IMR-90 (cell line): ENCODE data around the gene ST8SIA2.

GRCh38 chr15:90750287-90750686 lies 33.1 kb downstream of the BLM start:
- RRBS: no CpG with 5 or more reads among the region's 6 CpGs
CAGE:
- cytosol, long polyA plus RNA: no peak
- long polyA plus RNA: no peak
- nucleus, long polyA plus RNA: no peak

DNA sequence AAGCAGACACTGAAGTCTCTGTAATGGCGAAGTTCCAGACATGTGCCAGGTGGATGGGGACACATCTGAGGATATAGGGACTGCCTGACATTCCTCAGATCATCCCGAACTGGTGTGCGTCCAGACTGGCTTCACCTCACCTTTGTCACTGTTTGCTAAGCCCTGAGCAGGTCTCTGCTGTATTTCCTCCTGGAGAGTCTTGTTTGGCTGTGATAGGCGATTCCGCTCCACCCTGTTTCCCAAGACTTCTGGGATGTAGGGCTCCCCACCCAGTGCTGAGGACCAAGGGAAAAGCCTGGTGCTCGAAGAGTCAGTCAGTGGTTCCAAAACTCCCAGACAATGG lies 11.1 kb upstream of the FURIN start:
- RRBS: no CpG with 5 or more reads among the region's 6 CpGs
CAGE:
- cytosol, long polyA plus RNA: no peak
- long polyA plus RNA: no peak
- nucleus, long polyA plus RNA: no peak

DNA sequence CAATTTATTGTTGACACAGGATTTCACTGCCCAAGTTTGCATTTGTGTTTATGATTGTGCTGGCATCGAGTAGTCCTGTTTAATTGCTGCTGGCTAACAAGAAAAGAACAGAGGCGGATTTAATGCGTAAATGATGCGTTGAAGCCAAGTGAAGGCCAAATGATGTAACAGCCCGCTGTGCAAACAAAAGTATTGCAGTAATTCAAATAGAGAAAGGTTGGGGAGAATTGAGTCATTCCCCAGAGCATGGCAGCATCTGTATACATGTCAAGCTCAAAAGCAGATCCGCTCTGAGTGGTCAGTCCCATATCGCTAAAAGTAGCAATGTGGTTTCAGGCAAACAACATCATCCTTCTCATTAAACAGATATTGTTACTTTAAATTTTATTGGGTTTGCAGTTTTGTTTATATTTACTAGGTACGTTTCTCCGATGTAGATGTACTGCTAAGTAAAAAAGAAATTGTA lies 7.1 kb upstream of the FURIN start:
- RRBS: no CpG with 5 or more reads among the region's 9 CpGs
CAGE:
- cytosol, long polyA plus RNA: no peak
- long polyA plus RNA: no peak
- nucleus, long polyA plus RNA: no peak

DNA sequence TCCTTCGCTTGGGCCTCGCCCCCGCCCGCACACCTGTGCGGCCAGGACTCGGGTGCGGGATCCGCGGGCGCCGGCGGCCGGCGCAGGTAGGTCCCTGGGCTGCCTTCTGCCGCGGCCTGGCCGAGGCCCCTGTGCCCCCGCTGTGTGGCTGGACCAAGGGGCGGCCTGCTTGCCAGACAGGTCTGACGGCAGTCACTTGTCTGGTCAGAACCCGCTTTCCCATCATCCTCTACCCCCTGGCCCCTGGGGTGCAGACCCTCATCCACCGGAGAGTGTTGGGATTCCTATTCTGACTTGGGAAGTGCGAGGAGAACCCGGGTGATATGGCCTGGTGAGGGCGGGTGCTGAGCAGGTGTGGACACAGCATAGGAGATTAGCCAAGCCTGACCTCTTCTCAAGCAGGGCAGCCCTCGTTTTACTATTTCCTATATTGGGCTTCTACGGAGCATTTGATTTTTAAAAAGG lies 3.8 kb downstream of the FURIN start:
- RRBS: 1% methylated on average over 10 of the region's 27 CpGs
CAGE:
- cytosol, long polyA plus RNA: no peak
- long polyA plus RNA: no peak
- nucleus, long polyA plus RNA: no peak

GRCh38 chr15:90918183-90918579 lies 14.2 kb downstream of the HDDC3 start:
- RRBS: no CpG with 5 or more reads among the region's 10 CpGs
CAGE:
- cytosol, long polyA plus RNA: no peak
- long polyA plus RNA: no peak
- nucleus, long polyA plus RNA: no peak

GRCh38 chr15:90919692-90920388 lies 12.5 kb downstream of the HDDC3 start:
- RRBS: no CpG with 5 or more reads among the region's 11 CpGs
CAGE:
- cytosol, long polyA plus RNA: no peak
- long polyA plus RNA: no peak
- nucleus, long polyA plus RNA: no peak

- RRBS: no CpG with 5 or more reads among the region's 24 CpGs
CAGE:
- cytosol, long polyA plus RNA: start-site peak on the minus strand at chr15:90953636-90953944, 24 and 45 reads in 2 replicates
- long polyA plus RNA: no peak
- nucleus, long polyA plus RNA: start-site peak on the minus strand at chr15:90953790-90953948, 41 and 18 reads in 2 replicates
These were observed 1.5 kb upstream of the RCCD1 start for GRCh38 chr15:90952744-90954102.

DNA sequence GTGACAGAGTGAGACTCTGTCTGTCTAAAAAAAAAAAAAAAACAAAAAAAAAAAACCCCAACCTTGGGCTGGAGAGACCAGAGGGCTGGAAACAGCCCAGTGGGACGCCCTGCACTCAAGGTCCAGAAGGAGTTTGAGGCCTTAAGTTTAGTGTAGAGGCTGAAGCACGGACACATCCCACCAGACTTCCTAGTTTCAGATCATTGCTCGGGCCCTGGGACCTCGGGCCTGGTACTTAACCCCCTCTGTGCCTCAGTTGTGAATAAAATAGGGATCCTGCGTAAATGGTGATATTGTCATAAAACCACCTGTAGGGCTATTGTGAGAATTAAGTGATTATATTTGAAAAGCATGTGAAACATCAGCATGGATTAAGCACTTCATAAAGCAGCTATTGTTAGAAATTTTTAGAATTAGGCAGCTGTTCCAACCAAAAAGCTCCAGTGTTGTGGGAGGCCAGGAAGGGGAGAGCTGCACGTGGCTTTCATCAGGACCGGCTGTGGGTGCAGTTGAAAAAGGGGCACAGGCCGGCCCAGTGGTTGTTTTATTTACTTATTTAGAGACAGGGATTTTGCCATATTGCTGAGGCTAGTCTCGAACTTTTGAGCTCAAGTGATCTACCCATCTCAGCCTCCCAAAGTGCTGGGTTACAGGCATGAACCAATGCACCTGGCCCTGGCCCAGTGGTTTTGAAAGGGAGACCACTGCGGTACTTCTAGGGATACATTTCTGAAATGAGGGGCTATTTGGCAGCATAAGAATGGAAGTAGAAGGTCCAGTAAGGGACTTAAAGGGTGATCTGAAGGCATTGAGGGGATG lies 4.4 kb downstream of the RCCD1 start:
- RRBS: no CpG with 5 or more reads among the region's 10 CpGs
CAGE:
- cytosol, long polyA plus RNA: no peak
- long polyA plus RNA: no peak
- nucleus, long polyA plus RNA: no peak

DNA sequence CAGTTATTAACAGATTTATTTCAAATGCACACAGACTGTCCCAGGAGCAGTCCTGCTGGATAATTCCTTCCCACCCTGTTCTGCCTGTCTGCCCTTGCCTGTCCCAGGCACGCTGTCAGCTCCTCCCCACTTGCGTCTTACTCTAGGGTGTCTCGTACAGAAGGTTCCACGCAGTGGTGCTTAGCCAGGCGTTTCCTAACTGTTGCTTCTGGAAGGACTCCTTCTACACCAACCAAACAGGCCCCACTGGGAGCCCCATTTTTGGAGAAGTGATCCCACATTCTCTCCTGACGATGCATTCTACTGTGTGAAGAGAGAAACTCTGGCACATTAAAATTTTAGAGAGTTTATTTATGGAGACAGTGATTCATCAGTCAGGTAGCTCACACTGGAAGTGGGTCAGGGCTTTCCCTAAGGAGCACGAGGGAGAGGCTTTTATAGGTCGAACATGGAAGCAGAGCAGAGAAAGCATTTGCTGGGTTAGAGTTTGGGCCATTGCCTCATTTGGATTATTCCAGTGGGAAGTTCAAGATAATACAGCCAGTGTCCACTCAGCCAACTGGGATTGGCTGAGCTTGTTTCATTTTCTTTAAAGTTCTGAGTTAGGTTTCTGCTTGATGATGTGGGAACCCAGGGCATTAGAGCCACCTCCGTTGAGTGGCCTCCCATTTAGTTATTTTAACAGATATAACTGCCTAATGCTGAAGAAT lies 164.1 kb downstream of the SV2B start:
- RRBS: no CpG with 5 or more reads among the region's 9 CpGs
CAGE:
- cytosol, long polyA plus RNA: no peak
- long polyA plus RNA: no peak
- nucleus, long polyA plus RNA: no peak

DNA sequence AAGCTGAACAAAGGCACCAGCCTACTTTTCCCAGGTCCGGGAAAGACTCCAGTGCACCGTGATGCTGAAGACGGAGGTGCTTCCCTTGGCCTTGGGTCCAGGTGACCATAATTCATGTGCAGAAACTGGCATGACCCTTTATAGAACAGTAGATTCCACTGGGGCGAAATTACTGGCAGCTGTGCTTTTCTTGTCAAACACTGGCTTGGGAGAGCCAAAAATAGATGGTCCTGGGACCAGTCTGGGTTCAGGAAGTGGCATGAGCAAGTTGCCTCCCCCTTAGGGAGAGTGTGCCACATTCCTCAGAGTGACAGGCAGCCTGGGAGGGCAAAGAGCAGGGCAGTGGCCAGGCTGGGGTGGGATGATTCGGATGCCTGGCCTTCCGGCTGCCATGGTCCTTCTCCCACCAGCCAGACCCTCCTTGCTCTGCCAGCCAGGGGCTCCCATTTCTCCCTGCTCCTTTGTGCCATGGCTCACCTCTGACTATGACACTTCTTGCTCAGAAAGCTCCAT lies 127.4 kb downstream of the SLCO3A1 start:
- RRBS: no CpG with 5 or more reads among the region's 6 CpGs
CAGE:
- cytosol, long polyA plus RNA: no peak
- long polyA plus RNA: no peak
- nucleus, long polyA plus RNA: no peak

DNA sequence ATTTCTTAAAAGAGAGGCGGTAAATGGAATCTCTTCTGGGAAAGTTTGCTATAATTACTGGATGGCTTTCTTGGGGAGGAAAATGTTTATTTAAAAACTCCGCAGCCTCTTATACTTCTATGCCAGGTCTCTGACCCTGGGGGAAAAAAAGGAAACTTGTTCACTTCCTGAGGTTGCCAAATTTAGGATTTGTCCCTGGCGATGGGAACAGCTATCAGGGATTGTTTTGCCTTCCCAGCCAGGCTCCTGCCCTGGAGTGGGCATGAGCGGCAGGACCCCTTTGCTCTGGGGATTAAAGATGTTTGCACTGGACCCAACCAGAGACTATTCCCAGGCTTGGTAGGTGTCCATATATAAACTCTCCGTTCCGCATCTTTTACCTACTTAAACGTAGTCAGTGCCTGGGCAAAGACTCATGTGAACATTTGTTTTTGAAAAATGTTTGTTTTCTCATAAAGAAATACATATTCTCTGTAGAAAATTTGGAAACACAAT lies 175.6 kb downstream of the SLCO3A1 start:
- RRBS: no CpG with 5 or more reads among the region's 7 CpGs
CAGE:
- cytosol, long polyA plus RNA: no peak
- long polyA plus RNA: no peak
- nucleus, long polyA plus RNA: no peak

GRCh38 chr15:92153823-92155053 lies 239.4 kb upstream of the ST8SIA2 start:
- RRBS: no CpG with 5 or more reads among the region's 8 CpGs
CAGE:
- cytosol, long polyA plus RNA: no peak
- long polyA plus RNA: no peak
- nucleus, long polyA plus RNA: no peak

- RRBS: no CpG with 5 or more reads among the region's 6 CpGs
CAGE:
- cytosol, long polyA plus RNA: no peak
- long polyA plus RNA: no peak
- nucleus, long polyA plus RNA: no peak
These were observed 87.1 kb upstream of the ST8SIA2 start for GRCh38 chr15:92306514-92307034.

DNA sequence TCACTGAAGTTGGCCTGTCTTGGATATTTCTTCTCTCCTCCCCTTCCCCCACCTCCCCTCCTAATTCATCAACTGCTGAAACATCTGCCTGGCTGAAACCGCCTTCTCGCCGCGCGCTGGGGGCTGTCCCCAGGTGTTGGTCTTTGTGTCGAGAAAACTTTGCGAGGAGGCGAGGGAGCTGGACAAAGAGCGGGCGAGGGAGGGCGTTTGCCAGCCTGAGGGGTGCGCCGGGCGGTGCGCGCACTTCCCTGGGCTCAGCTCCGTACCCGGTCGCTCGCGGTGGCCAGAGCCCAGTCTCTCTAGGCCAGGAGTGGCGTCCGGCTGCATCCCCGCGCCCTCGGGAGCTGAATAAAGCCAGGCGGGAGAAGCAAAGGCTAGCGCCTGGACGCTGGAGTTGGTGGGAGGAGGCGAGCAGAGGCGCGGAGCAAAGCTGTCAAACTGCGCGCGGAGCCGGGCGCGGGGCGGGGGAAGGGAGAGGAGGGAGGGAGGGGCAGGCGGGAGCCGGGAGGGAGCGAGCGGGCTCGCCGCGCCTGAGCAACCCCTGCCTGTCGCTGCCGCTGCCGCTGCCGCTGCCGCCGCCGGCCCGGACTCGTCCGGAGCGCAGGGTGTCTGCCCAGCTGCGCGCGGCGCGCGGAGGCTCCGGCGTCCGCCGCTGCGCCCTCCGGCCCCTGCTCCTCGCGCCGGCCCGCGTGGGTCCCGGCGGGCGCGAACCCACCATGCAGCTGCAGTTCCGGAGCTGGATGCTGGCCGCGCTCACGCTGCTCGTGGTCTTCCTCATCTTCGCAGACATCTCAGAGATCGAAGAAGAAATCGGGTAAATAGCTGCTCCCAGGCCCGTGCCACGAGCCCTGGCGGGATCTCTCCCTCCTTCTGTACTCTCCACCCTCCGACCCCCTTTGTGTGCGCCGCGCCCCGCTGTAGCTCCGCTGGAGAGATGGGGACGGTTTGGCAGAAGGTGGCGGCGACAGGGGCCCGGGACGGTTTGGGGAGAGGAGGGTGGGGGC lies at the start of gene ST8SIA2:
Gene ST8SIA2 (plus strand): TSS at position 533 of the 1,004 bp plus-strand sequence.
- RRBS: 3% methylated on average over 32 of the region's 100 CpGs
CAGE:
- cytosol, long polyA plus RNA: no peak
- long polyA plus RNA: no peak
- nucleus, long polyA plus RNA: no peak

- RRBS: no CpG with 5 or more reads among the region's 5 CpGs
CAGE:
- cytosol, long polyA plus RNA: no peak
- long polyA plus RNA: no peak
- nucleus, long polyA plus RNA: no peak
These were observed 22.4 kb upstream of the FAM174B start for GRCh38 chr15:92677898-92678509.

DNA sequence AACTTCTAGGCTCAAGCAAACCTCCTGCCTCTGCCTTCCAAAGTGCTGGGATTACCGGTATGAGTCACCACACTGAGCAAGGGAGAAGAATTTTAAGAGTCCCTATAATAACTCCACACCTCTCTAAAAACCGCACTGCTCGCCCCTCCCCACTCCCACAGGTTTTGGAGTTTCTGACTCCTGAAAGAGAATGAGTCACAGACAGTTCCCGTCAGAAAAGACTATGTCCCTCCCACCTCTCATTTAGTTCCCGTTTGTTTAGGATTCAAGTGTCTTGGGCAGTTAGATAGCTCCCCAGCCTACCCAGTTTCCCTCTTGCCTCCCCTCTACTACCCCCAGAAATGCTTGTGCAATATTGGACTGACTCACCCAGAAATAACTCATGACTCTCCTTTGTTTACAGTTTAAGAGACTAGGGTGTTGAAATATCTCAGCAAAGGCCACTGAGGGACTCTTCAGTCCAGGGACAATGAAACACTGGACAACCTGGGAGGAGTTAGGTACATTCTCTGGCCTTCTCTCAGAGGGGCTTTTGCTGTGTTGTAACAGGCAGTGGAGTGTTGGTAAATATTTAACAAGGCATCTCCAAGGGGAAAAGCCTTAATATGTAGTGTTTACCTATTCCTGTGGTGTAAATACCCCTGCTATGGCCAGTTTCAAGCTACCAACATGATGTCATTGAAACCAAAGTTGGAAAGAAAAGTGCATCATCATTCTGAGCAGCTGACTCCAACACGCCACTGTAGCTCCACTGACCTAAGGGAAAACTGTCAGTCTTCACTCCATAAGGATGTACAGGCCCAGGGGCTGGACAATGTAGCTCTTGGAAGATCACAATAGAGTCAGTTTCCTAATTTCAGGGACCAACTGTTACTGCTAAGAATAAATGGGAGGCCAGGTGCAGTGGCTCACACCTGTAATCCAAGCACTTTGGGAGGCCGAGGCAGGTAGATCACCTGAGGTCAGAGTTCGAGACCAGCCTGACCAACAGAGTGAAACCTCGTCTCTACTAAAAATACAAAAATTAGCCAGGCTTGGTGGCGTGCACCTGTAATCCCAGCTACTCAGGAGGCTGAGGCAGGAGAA lies 96.0 kb upstream of the CHD2 start:
- RRBS: no CpG with 5 or more reads among the region's 10 CpGs
CAGE:
- cytosol, long polyA plus RNA: no peak
- long polyA plus RNA: no peak
- nucleus, long polyA plus RNA: no peak

DNA sequence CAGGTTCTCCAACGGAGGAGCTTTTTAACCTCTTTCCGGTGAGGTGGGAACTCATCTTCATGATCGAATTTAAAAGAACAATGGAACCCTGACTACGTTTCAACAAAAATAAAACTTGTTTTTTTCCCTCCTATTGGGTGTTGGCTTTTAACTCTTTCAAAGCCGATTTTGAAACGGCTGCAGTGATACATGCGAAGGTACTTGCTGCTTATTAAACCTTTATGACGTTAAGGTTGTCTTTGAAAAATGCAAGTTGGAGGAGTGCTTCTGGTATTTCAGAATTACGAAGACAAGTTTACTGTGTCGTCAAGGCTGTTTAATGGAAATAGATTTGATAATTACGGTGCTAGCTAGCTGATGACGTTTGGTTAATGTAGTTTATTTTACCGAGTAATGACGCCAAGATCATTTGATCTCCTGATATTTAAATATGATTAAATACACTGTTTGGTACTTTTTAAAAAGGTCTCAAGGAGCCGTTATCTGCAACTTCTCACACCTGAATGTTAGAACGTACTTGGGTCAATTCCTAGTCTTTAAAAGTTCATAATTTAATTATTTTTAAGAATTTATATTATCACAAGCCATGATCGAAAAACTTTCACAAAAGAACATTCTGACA lies 16.4 kb upstream of the CHD2 start:
- RRBS: no CpG with 5 or more reads among the region's 17 CpGs
CAGE:
- cytosol, long polyA plus RNA: no peak
- long polyA plus RNA: start-site peak on the plus strand centred at position 59 of the sequence, 403 bp wide, 19 and 15 reads in 2 replicates
- nucleus, long polyA plus RNA: no peak

DNA sequence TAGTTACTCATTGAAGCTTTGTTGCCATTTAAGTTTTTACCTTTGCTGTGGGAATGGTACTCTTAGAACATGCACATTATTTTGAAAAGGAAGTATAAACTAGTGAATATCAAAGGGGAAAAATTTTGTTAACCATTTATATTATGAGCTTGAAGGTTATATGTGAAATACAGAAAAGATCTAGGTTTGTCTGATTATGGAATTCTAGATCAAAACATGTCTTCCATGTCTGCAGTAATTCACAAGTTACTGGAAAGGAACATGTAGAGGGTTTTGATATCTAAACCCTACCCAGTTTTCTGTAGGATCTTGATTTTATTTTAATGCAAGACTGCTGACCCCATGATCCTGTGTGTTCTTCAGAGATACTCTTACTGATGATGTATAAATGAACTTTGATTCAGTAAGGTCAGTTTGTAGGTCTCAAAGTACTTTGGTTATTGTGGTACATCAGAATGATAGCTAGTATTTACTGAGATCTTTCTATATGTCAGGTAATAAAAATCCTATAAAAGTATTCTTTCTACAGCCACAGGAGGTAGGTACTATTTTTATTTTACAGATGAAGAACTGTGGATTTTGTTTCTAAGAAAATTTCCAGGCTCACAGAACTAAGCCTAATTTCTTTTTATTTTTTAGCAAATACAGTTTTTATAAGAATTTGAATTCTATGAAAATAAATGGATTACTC lies 4.8 kb upstream of the CHD2 start:
CAGE:
- cytosol, long polyA plus RNA: no peak
- long polyA plus RNA: no peak
- nucleus, long polyA plus RNA: no peak

DNA sequence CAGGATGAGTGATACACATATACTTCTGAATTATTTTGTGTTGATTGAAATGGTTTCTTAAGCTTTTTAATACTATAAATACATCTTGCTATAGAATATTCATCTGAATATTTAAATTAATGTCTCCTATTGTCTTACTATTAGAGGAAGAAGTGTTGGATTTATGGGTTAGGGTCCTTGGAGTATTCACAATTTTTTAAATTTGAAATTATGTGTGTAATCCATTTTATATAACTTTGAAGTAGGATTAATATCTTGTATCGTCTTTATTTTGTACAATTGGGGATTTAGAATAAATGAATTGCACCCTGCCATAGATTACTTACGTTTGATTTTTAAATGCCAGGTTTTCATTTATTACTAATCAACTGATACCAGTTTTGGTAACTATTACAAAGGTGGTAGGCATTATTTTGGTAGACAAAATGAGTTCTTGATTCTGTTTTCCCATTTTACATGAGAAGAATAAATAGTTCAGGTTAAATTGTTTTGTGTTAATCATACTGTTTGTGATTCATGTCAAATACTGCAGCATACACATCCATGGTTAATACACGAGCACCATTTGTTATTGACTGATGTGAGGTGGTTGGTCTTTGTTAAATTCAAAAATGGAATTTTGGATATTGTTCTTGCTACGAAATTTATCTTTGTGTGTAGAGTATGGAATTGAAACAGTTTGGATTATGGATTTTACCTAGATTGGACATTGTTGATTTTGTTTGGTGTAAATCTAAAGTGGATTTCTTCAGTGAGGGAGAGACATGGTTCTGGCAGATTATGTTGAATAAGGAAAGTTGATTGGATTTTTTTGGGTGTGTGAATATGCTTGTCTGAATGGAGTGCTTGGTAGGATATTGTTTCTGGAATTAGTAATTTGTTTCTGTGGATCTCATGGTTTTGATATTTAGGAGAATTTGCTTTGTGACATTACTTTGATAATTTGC lies 1.4 kb upstream of the CHD2 start:
- RRBS: no CpG with 5 or more reads among the region's 4 CpGs
CAGE:
- cytosol, long polyA plus RNA: no peak
- long polyA plus RNA: no peak
- nucleus, long polyA plus RNA: no peak

GRCh38 chr15:92918754-92919028 lies 18.6 kb downstream of the CHD2 start:
- RRBS: no CpG with 5 or more reads among the region's 5 CpGs
CAGE:
- cytosol, long polyA plus RNA: no peak
- long polyA plus RNA: no peak
- nucleus, long polyA plus RNA: no peak